Left lung (tissue), 1 donor: ENCODE measurements around a stretch of chr1.

DNA sequence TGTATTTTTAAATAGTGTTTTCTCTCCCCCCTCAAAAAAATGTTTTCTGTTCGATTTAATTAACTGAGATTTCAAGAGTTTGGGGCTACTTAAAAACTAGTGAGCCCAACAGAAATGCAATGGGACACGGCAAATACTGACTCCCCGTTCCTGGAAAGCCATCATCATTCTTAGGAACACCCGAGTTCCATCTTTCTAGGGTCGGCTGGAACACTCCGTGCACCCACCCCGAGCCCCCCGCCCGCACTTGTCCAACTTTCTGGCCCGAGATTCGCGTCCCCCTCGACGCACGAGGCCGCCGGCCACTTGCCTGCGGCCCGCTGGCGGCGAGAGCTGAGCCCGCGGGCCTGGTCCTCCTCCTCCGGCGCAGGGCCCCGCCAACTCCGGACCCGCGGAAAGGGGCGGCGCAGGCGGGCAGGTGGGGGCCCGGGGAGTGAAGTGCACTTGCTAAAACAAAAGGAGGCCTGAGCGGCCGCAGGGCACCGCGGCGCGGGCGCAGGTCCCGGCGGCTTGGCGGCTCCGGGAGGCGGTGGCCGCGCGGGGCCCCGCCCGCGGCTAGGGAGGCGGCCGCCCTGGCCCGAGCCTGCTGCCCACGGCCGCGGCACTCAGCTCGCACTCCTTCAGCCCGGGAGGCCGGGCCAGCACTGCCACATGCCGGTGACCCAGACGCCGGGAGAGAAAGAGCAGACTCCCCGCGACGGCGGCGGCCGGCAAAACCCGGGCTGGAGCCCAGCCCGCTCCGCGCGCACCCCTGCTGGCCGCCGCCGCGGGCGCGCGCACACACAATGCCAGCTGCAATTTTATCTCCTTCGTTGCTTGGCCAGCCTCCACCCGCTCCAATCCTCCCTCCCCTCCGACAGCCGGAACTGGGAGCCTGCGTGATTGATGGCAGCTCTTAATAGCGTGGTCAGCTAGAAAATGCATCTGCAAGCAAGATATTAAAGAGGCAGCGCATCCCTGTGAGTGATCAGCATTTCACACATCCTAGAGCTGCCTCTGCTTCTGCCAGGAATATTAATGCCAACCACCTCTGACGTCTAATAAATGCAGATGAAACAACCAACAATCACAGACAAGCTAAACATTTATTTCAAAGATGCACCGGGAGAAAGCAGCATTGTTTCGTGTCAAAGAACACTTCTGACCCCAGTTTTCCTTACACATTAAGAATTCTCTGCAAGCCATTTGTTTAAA is 114.3 kb downstream of the RERE start:
- PRO-cap, result bidirectional peak, plus-strand start at position 455 of the sequence, minus-strand start at position 308 of the sequence; bidirectional peak, plus-strand start at position 615 of the sequence, minus-strand start at position 646 of the sequence

GRCh38 chr1:8816320-8816598 is 1.2 kb downstream of the RERE start:
- PRO-cap, result no peak

DNA sequence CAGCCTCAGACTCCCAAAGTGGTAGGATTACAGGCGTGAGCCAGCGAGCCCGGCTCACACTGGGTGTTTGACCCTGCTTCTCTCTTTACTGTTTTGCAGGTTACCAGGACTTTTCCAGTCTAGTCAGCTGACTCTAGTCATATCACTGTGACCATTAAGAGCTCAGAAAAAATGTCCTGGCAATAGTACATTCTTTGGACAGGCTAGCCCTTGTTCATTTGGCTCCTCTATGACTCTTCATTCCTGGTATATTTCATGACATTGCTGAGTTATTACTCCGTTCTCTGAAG is 8.0 kb upstream of the CA6 start:
- PRO-cap, result no peak

- PRO-cap, result unidirectional peak, minus-strand start at chr1:9011152
Observed at GRCh38 chr1:9010874-9011427, 15.3 kb downstream of the SLC2A7 start.

DNA sequence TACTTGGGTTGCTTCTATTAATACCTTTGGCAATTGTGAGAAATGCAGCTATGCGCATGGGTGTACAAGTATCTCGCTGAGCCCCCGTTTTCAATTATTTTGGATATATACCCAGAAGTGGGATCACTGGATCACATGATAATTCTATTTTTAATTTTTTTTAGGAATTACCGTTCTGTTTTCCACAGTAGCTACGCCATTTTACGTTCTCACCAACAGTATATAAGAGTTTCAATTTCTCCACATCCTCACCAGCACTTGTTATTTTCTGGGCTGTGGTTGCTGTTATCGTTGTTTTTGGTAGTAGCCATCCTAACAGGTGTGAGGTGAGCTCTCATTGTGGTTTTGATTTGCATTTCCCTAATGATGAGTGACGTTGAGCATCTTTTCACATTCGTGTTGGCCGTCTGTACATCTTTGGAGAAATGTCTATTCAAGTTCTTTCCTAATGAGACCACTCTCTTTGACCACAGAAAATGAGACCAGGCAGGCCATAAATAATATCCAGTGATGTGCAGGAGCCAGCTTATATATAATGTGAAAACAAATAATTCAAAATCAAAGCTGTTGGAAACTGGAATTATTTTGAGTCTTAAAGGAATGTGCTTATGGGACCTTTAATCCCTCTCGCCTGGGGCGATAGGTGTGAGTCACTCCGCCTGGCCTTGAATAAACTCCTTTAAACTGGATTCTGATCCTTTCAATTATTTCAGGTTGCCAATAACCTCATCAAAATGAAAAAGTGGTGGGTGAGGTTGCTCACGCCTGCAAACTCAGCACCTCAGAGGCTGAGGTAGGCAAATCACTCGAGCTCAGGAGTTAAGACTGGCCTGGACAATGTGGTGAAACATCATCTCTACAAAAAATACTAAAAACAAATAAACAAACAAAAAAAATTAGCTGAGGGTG is 11.0 kb upstream of the SLC2A5 start:
- PRO-cap, result no peak

DNA sequence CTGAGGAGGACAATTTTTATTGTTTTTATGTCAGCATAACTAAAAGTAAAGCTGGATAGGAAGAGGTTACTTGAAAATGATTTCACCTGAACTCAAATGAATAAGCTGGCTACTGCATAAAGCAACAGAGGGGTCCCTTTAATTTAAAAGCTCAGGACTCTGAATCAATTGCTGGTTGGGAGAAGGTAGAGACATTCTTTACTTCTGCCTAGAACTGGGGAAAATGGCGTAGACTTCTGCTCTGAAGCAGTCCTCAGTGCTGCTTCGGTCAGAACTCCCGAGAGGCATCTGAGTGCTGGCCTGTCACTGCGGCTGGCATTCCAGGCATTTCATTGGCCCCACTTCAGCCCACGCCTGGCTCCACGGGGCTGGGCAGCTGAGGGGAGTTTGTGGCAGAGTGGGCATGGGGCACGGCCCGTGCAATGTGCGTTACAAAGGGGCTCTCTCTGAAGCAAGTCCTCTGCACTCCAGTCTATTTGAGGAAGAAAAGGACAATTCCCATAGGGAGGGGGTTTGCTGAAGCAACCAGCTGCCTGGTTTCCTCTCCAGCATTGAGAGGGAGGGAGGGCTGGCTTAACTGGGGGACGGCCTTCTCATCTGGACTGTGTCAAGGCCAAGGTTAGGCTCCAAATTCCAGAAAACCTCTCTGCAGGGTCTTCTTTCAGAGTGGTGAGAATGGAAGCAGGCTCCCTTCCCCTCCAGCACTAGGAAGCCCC is 20.9 kb upstream of the GPR157 start:
- PRO-cap, result no peak

DNA sequence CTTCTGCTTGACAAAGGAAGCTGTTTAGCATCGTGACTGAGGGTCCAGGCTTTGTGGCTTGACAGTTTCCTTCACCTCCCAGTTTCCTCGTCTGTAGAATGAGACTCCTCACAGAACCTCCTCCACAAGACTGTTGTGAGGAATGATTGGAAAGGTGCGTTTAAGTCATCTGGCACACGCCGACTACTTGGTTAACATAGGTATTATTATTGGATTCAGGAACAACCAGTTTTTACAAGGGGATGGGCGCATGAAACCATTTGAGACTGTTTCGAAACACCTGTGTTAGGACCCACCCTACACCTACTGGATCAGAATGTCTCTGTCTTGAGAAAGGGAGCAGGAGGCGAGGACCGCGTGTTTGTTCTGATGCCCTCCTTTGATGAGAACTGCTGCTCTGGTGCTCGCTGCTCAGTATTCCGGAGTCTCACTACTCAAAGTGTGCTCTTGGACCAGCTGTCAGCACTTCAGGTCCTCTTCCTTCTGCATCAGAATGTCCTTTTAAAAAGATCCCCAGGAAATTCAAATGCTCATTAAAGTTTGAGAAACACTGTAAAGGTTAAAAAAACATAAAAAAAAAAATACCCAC is 7.3 kb downstream of the H6PD start:
- PRO-cap, result no peak

GRCh38 chr1:9244200-9244677 is 9.7 kb downstream of the H6PD start:
- PRO-cap, result no peak

DNA sequence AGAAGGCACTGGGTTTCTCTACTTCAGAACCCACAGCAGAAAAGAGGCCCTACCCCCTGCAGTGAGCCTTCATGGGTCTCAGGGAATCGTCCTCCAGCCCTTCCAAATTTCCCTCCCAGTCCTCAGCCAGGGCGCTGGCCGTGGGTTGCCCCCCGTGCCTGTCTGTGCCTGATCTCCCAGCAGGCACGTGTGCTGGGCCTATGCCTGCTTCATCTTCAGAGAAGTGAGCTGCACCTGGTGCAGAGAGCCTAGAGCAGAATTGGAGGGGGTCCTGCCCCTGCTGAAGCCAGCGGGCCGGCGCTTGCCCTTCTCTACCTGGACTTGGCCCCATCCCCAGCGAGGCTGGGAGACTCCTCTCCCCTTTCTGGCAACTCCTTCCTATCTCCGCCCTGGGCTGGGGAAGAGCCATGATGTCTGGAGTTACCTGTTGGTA is 14.2 kb downstream of the H6PD start:
- PRO-cap, result no peak

GRCh38 chr1:9250435-9251236 is 16.1 kb downstream of the H6PD start:
- PRO-cap, result no peak

DNA sequence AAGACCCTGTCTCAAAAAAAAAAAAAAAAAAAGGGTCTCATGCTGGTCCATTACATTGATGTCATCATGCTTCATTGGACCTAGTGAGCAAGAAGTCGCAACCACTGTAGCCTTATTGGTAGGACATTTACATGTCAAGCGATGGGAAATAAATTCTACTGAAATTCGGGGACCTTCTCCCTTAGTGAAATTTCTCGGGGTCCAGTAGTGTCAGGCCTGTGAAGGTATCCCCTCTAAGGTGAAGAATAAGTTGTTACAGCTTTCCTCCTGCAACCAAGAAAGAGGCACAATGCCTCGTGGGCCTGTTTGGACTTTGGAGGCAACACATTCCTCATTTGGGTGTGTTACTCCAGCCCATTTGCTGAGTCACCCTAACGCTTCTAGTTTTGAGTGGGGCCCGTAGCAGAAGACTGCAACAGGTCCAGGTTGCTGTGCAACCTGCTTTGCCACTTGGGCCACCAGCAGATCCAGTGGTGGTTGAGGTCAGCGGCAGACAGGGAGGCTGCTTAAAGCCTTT is 7.3 kb downstream of the SPSB1 start:
- PRO-cap, result no peak

- PRO-cap, result no peak
Observed at GRCh38 chr1:9310854-9311672, 18.4 kb downstream of the SPSB1 start.

DNA sequence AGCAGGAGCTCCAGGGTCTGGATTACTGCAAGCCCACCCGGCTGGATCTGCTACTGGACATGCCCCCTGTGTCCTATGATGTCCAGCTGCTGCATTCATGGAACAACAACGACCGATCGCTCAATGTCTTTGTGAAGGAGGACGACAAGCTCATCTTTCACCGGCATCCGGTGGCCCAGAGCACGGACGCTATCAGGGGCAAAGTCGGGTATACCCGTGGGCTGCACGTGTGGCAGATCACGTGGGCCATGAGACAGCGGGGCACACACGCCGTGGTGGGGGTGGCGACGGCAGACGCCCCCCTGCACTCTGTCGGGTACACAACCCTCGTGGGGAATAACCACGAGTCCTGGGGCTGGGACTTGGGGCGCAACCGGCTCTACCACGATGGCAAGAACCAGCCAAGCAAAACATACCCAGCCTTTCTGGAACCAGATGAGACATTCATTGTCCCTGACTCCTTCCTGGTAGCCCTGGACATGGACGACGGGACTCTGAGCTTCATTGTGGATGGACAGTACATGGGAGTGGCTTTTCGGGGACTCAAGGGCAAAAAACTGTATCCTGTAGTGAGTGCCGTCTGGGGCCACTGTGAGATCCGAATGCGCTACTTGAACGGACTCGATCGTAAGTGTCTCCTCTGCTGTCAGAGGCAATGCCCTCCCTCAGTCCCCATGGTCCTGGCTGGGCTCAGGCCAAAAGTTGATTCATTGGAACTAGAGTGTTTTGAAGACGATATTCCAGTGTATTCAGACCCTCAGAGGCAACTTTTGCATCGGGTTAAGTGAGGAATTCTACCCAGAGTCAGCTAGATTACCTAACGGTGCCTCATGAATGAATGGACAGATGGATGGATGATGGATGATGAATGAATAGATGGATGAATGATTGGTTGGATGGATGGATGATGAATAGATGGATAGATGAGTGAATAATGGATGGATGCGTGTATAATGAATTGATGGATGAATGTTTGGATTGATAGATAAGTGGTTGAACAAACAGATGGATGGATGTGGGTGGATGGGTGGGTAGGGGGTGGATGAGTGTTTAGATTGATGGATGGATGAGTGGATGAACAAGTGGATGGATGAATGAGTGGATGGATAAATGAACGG is 63.6 kb downstream of the SPSB1 start:
- PRO-cap, result no peak

DNA sequence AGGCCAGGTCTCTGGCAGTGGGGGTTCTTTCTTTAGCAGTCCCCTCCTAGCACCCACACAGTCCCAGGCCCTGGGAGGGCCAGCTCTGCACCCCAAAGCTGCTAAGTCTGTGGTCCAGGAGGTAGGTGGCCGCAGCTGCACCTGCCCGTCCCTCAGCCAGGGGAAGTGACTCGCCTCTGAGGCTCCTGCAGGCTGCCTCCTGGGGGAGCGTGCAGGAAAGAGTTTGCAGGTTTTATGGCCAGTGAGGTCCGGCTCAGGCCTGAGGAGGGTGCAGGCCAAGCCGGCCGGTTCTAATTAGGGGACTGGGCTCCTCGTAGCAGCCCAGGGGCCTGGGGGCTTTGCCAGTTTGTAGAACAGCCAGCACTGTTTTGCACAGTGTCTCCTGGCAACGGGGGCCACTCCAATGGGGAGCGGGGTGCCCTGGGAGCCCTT is 107.9 kb downstream of the SPSB1 start:
- PRO-cap, result no peak

DNA sequence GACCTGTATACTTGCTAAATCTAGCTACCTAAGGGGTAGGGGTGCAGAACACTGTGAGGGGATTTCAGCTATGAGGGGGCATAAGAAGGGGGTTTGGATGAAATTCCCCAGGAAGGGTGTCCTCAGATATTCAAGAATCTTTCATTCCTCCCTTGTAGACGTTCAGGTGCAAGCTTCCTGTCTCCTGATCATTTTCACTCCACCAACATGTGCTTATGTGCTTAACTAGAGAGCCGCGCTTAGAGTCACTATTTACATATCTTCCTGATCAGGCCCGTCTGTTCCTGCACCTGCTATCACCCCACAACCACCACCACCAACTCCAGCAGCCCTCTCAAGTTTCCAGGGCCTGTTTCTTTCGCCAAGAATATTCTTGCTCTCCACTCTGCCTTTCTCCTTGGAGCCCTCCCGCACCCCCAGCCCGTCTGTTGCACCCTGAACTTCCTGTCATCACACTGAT is 113.4 kb downstream of the SPSB1 start:
- PRO-cap, result no peak

DNA sequence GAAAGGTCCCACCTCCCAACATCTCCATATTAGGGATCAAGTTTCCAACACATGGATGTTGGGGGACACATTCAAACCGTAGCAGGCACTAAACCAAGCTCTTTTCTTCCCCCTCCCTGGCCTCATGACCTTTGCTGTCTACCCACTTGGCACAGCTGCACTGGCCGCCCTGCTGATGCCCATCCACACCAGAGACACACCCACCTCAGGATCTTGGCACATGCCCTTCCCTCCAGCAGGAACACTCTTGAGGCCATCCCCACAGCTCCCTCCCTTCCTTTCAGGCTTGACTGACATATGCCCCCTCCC is 98.7 kb upstream of the SLC25A33 start:
- PRO-cap, result no peak

- PRO-cap, result no peak
Observed at GRCh38 chr1:9466720-9467724, 72.2 kb upstream of the SLC25A33 start.

GRCh38 chr1:9476596-9477124 is 62.6 kb upstream of the SLC25A33 start:
- PRO-cap, result no peak

DNA sequence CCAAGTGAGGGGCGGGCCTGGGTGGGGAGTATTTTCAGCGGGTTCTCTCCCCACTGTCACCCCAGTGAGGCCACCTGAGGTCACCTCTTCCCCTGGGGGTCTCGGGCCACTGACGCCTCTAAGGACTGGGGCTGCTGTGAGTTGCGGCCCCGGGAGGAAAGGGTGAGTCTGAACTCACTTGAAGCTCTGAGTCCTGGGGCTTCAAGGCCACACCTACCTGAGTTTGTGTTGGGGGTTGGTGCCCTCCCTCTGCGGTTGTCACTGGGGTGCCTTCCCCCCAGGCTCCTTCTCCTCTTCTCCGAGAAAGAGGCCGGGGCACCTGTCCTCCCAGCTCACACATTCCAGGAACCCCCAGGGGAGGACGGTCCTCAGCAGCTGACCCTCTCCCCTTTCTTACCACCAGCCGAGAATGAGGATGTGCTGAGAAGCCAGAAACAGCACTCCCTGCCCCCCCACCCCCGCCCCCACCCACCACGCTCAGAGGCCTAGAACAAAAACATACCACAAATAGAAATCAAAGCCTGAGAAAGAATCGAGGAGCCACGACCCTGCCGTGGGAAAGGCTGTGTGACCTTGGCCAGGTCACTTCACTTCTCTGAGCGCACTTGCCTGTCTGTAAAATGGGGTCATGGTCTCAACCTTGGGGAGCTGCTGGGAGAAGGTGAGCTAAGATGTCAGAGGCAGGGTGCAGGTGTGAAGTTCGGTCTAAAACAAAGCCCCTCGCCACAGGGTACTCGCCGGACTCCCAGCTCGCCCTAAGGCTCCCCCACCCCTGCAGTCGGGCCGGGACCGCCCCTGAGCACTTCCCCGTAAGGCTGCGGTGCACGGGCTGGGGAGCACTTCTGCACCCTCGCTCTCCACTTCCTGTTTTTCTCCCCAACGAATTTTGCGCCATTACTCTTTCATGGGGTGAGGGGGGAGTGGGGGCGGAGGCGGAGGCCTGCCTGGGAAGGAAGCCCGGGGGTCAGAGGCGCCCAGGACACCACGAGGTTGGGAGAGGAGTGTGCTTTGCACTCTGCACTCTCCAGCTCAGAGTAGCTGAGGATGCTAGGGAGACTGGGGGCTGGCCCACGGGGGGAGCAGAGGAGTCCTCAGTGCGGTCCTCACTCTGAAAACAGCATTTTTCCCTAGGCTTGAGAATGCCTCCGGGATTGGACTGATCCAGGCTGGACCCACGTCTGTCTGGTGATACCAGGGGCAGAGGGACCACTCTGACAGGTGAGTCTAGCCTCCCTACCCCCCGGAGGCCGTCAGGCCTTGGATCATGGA is 22.1 kb upstream of the PIK3CD start:
- PRO-cap, result no peak

DNA sequence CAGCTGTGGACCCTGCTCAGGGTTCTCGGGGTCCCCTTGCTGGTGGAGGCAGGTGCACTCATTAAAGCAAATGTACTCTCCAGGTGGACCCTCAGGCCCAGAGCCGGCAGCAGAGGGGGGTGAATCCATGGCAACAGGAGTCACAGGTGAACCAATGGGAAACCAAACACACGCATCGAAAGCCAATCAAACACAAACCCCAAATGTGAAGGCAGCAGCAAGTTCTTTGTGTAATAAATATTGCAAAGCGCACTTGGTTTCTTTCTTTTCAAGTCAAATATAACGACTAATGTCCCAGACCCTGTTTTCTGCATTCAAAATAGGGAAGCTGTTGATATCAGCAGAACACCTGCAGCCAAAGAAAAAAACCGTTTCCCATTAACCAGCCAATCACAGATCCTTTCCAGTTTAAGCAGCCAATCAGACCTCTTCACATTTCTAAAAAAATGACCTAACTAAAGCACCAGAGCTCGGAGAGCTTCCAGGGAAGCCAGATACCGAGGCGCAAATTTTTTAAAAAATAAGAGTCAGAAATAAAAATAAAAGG is 26.2 kb upstream of the CLSTN1 start:
- PRO-cap, result no peak